Colon Carcinoma Metastatic in the Lung (tissue), 2 donors: ENCODE data around the genes ATP6V1B1, NAGK, SPR and SFXN5.

DNA sequence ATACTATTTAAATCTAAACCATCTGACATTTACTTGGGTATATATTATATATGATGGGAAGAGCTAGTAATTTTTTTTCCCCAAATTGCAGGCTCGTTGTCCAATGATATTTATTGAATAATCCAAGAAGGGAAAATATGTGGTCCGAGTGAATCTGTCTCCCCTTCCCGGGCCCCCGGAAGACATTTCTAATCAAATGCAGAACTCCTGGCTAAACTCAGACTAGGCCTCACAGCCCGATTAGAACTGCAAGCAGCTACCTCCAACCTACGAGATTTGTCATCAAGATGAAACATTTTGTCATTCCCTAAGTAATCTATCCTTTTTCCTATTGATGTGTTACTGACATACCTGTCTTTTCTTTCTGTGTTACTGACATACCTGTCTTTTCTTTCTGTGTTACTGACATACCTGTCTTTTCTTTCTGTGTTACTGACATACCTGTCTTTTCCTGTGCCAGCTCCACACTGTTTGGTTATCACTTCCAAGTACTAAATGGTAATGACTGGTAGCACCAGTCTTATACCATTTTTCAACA lies 17.4 kb downstream of the PCBP1 start:
- PRO-cap, 2 experiments, result no peak in any of the 2 experiments

- PRO-cap, 2 experiments, result peak in 2 of 2 experiments; most common plus-strand start chr2:70123555 (in 2)
Measured at GRCh38 chr2:70122765-70123775, 35.8 kb downstream of the PCBP1 start.

DNA sequence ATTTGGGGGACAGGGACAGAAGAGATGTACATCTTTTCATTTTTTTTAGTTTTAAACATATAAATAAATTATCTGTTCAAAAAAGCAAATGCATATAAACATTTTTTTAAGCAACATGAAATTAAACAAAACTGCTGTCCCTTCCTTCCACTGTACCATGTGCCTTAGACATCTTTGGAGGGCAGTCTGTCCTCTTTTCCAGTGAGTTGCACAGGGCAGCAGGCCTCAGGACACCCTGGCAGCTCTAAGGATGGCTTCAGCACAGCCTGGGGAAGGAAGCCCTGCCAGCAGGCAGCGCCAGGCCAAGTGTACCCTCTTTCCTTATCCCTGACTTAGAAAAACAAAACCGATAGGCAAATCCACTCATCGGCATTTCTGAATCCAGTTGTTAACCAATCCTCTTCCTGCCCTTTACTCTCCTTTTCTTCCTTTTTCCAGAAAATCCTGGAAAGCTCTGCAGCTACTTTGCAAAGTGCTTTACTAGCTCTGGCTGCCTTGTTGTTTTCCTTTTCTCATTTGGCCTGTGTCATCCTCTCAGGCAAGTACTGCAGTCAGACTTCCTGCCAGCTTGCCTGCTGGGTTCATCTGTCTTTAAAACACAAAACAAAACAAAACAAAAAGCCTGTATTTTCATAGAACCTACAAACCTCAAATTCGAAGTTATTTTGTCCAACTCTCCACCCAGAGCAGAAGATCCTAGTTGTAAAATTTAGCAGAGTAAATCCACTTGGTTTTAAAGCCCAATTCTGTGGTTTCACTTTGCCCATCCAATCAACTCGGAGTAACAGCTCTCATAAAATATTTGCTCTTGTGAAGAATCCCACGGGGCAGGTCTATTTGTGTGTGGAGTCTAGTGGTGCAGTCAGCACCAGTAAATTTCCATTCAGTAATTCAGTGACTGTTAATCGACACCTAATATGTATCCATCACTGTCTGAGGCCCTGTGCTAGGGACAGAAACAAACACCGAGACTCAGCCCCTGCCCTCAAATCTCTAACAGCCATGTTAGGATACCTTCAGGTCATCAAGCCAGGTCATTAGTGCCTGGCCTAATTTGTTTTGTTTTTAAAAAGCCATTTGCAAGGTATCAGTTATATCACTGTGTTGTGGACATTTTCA lies 45.2 kb downstream of the PCBP1 start:
- PRO-cap, 2 experiments, result peak in 2 of 2 experiments; most common plus-strand start position 541 of the sequence (in 1); most common minus-strand start position 518 of the sequence (in 2)

DNA sequence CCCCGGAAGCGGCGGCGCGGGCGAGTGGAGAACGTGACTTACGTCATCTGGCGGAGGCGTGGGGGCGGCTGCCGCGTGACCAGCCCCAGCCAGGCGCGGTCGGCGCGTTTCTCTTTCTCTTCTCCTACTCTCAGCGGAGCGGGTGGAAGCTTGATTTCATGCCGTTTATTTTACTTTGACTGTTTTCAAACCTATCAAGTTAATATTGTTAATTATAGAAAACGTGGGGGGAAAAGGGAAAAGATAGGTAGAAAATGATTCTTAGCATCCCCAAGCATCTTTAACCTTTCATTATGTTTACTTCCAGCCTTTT lies 48.0 kb downstream of the C2orf42 start:
- PRO-cap, 2 experiments, result peak in 2 of 2 experiments; most common plus-strand start position 88 of the sequence (in 1)

DNA sequence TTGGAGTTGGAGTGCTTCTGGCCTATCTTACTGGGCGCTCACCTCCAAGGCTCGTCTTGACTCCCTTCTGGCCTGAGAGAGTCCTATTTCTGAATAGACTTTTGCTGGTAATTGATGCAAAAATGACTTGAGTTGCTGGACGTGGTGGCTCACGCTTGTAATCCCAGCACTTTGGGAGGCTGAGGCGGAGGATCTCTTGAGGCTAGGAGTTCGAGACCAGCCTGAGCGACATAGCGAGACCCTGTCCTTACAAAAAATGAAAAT lies 314 bp upstream of the C2orf42 start:
- PRO-cap, 2 experiments, result no peak in any of the 2 experiments

- PRO-cap, 2 experiments, result no peak in any of the 2 experiments
Measured at GRCh38 chr2:70269463-70270136, 11.7 kb downstream of the PCYOX1 start.

DNA sequence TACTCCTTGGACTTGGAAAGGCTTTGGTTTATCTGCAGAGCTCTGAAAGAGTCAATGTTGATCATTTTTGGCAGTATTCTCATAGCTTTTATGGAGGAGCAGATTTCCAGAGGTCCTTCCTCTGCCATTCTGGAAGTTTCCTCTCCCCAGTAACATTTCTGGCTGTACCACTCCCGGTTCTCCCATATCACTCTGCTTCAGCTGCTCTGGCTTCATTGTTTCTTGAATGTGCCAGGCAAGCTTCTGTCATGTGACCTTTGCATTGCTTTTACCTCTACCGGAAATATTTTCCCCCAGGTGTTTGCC lies 12.3 kb downstream of the PCYOX1 start:
- PRO-cap, 2 experiments, result no peak in any of the 2 experiments

GRCh38 chr2:70328770-70329582 lies 27.1 kb upstream of the FAM136A start:
- PRO-cap, 2 experiments, result no peak in any of the 2 experiments

DNA sequence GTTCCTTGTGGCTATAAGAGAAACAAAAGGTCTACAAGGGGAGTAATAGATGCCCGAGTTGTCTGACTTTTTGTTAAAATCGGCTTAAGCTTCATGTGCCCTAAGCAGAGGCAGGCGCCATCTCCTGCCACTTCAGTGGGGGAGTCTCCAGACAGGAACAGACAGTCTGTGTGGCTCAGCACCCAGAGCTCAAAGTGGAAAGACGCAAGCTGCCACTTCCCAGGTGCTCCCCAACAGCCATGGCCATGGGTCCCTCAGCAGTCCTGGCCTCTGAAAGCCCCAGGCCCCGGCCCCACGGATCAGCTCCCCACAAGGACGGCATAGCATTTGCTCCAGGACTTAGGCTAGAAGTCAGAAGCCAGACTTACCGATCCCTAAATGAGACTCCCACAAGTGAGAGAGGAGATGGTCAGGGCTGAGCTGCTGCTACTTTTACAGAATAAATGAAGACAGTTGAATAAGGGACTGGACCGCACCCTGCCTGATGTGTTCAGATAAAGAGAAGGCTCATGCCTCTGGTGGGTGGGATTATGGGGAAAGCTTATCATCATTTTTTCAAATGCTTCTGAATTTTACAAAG lies 50.6 kb downstream of the ADD2 start:
- PRO-cap, 2 experiments, result no peak in any of the 2 experiments

GRCh38 chr2:70935215-70936026 lies at the start of gene ATP6V1B1:
Gene ATP6V1B1, plus strand, starts transcription at chr2:70935900.
- PRO-cap, 2 experiments, result no peak in any of the 2 experiments

DNA sequence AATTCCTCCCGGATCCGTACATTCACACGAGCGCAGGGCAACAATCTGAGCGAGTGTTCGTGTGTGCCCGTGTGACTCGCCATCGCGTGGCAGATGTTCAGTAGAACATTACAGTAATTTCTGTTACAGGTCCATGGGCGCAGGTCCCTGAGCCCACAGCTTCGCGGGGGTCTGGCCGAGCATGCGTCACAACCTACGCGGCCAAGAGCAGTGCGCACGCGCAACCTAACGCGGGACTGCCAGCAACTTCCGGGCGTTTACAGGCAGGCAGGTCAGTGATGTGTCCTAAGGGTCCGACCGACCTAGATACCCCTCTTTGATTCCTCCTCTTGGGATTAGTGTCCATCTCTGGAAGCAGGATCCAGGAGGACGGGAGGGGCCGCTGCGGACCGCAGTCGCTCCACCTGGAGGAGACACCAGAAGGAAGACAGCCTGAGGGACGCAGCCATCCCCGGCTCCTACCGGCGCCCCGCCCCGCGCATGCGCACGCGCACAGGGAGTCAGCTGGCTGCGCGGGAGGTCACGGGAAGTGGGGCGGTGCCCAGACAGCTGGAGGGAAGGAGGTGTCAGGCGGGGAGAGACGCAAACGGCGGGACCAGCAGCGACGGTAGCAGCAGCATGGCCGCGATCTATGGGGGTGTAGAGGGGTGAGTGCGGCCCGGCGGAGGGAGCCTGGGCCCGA lies at the start of gene NAGK:
NAGK (plus strand) TSS at position 583 of the 682 bp plus-strand sequence.
- PRO-cap, 2 experiments, result peak in 2 of 2 experiments; most common plus-strand start position 245 of the sequence (in 2); most common minus-strand start position 173 of the sequence (in 2)

DNA sequence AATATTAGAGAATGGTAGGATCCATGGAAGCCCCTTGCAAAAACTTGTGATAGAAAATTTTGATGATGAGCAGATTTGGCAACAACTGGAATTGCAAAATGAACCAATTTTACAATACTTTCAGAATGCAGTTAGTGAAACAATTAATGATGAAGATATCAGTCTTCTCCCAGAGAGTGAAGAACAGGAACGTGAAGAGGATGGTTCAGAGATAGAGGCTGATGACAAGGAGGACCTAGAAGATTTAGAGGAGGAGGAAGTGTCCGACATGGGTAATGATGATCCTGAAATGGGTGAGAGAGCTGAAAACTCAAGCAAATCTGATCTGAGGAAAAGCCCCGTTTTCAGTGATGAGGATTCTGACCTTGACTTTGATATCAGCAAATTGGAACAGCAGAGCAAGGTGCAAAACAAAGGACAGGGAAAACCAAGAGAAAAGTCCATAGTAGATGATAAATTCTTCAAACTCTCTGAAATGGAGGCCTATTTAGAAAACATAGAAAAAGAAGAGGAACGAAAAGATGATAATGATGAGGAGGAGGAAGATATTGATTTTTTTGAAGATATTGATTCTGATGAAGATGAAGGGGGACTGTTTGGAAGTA lies 2.6 kb downstream of the MPHOSPH10 start:
- PRO-cap, 2 experiments, result no peak in any of the 2 experiments

- PRO-cap, 2 experiments, result no peak in any of the 2 experiments
Measured at GRCh38 chr2:71451782-71452157, 14.7 kb upstream of the DYSF start.

DNA sequence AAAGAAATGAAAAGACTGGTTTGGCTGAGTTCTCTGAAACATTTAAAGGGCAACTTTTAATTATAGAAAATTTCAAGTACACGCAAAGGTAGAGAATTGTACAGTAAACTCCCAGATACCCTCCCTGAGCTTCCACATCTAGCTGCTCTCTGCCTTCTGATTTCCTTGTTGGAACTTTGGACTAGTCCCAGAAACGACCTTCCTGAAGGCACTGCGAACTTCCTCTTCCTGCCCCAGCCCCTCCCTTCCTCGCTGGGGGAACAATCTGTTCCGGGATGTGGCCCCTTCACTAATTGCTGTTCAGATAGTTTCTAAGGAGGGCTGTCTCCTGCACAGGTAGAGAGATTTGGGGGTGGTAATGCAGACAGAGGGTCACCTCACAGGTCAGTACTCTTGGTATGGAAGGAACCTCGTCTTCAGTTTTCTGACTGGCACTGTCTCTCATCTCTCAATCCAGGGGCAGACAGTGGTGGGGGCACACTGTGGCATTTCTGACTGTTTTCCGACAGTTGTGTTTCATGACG lies 78.8 kb downstream of the DYSF start:
- PRO-cap, 2 experiments, result peak in 1 of 2 experiments; most common plus-strand start position 263 of the sequence (in 1); most common minus-strand start position 167 of the sequence (in 1)

DNA sequence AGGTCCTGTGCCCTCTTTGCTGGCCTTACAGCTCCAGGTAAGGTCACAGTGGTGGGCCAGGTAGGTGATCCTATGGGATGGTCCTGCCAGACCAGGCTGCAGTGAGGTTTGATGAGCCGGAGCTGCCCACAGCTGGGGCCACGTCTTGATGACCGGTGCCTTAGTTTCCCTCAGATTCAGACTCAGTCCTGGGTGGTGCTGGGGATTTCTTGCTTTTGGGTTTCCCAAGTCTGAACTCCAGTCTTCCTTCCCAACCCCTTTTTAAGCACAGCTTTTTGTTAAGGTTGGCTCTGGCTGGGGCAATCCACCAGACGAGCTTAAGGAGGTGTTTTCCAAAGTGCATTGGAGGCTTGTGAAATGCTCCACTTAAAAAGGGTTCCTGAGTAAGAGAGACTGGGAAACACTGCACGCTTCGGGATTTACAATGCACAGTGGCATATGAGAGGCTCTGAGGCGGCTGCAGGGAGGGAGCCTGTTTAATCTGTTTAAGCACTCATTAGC lies 127.5 kb downstream of the DYSF start:
- PRO-cap, 2 experiments, result no peak in any of the 2 experiments

- PRO-cap, 2 experiments, result no peak in any of the 2 experiments
Measured at GRCh38 chr2:71685337-71686065, 219.0 kb downstream of the DYSF start.

DNA sequence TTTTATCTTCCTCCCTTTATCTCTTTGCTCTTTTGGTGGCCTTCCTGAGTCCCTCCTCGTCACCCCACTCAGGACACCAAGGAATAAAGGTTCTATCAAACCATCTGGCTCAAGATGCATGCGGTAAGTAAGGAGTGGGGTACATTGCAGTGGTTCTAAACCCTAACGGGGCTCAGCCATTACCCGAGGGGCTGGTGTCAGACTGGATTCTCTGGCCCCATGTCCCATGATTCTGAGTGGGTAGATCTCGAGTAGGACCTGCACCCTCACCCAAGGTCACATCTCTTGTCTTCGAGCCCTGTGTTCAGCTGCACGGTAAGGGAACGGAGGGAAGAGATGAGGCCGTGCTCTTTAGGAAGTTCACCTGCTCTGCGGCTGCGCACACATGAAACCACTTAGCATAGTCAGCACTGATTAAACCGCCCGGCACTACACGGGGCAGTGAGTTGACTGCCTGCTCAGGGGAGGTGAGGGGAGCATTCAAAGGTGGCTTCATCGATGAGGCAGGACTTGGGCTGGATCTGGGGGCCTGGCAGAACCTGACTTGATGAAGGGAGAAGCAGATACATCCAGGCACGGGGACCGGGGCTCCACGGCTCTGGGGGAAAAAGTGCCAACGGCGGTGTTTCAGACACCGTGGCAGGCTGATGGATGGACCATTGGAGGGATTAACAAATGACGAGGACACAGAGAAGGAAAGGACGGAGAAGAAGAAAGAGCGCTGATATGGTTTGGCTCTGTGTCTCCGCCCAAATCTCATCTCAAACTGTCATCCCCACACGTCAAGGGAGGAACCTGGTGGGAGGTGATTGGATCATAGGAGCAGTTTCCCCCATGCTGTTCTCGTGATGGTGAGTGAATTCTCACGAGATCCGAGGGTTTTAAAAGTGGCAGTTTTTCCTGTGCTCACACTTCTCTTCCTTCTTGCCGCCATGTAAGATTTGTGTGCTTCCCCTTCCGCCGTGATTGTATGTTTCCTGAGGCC lies 248.7 kb downstream of the CYP26B1 start:
- PRO-cap, 2 experiments, result no peak in any of the 2 experiments

GRCh38 chr2:72886749-72887482 lies at the start of gene SPR:
Gene SPR, plus strand, starts transcription at chr2:72887408.
- PRO-cap, 2 experiments, result peak in 2 of 2 experiments; most common plus-strand start chr2:72887427 (in 1); most common minus-strand start chr2:72887304 (in 1)

DNA sequence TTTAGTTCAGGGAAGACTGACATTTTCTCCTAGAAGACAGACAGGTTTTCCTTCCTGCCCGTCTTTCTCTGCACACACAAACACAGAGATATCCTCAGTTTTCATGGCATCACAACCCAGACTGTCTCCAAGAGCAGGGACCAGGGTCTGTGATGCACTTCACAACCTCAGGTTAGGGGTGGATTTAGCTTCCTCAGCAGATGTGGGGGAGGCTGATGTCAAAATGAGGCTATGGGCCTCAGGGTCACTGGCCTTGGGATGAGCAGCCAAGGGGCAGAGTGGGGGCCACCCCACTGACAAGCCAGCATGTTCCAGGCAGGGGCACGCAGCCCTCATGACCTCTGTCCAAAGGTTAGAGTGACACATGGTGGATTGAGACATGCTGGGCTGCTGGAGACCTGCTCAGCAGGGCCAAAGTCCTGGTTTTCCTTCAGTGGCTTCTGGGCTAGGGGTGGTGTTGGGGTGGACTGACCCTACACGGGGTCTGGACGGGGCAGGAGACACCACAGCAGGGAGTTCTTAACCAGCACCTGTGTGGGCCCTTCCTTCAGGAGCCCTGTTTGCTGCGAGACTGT lies 70.5 kb downstream of the SFXN5 start:
- PRO-cap, 2 experiments, result no peak in any of the 2 experiments

DNA sequence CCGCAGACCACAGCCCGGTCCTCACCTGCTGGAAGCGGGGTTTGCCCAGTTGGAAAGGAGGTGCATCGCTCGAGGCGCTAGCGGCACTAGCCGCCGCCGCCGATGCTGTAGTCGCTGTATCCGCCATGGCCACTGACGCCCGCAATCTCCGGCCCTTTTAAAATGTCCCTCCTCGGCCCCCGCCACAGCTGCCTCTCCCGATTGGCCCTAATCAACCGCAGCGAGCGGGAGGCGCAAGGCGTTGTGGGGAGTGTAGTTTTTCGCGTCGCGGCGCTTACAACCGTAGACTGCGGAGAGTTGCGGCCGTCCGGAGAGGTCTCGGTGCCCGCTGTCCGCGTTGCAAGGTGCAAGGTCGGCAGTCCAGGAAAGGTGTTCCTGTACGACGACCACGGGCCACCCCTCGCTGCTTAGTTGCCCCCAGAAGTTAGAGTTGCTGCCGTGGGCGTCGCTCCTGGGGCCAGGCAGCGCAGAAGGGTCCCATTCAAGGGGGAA lies at the start of gene SFXN5:
SFXN5 (minus strand) TSS at position 134 of the 492 bp plus-strand sequence.
- PRO-cap, 2 experiments, result peak in 2 of 2 experiments; most common plus-strand start position 285 of the sequence (in 1); most common minus-strand start position 131 of the sequence (in 2)